Left common carotid artery plus branches (tissue), 1 donor: ENCODE measurements around a stretch of chr13.

DNA sequence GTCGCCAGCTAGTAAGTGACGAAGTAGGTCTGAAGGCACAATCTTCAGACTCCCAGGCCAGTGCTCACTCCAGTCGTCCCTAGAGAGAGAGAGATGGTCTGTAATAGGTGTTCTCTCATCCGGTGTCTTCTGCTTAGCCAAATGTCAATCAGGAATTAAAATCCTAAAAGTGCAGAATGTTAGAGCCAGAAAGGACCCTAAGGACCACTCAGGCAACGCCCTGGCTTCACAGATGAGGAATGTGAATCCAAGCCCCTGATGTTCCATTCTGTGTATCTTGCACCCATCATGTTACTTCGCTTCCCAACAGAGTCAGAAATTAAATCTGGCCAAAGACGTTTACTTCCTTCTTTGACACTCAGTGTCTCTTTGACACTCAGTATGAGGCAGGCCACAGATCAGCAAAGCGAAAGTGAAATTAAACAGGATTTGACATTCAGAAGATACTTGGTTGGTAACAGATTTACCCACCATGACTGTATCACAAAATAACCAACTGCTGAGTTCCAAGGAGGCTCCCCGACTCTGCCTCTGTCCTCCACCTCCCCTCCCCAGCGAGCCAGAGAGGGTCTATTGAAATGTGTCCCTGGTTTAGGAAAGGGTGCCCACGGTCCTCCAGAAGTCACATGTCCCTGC lies 1.9 kb downstream of the N4BP2L1 start:
- PRO-cap, result no peak

GRCh38 chr13:32586816-32586954 lies 433 bp downstream of the PDS5B start:
- PRO-cap, result no peak

- PRO-cap, result no peak
These were observed 86.0 kb downstream of the PDS5B start for GRCh38 chr13:32672220-32672783.

DNA sequence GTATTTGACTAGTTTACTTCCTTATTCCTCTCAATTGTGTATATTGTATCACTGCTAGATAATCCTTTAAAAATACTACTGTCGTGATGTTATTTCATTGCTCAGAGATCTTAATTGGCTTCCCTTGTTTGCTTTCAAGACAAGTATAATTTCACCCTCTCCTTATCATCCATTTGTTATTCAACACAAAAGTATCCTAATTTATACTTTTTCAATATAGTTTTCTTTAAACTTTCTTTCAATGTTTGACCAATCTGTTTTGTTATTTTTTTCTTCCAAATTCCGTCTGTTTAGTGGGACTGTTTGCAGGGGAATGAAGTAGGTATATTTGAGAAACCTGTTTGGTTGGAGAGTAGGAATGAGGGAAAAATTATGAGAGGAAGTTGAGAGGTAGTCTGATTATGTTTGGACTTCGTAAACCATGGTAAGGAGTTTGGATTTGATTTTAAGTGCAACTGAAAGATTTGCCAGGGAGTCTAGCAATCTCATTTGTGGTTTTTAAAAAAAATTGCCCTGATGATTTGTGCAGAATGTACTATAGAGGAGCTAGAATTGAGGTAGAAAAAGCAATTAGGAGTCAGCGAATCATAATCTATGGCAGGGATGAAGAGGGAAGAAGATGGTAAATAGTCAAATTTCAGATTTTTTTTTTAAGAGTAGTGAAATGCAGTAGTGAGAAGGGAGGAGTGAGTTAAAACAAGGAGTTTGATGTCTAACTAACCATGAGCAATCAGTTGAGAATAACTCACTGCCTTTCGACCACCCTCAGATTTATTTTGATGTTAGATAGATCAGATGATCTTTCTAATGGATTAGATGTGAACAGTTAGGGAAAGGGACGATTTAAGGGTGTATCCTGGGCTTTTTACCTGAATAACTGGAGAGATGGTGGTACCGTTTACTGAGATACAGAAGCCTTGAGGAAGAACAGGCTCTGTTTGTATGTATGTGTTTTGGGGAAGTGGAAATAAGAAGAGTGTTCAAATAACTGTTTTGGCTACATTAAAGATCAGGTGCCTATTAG lies 176.8 kb downstream of the PDS5B start:
- PRO-cap, result no peak

- PRO-cap, result no peak
These were observed 209.1 kb upstream of the KL start for GRCh38 chr13:32807201-32807488.

DNA sequence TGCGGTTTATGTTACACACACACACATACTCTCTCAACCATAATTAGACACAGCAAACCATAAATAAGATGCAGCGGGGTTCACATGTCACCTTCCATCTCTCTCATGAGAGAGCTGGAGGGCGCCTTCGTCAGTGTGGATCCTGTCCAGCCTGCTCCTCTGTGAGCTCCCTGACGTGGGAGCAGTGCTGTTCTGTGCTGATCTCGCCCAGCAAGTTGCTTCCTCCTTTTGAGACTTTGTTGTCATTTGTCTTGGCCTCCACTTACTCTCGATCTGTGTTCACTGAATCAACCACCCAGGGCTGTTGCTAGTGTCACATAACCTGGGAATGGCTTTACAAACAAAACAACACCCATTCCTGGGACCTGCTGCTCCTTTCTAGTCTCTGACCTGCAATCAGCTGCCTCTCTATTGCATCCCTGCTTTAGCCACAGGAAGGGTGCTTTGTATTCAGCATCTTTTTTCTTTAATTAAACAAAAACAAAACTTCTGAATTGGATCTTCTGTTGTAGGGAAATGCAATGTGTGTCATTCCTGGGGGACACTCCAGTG lies 204.8 kb upstream of the KL start:
- PRO-cap, result no peak

DNA sequence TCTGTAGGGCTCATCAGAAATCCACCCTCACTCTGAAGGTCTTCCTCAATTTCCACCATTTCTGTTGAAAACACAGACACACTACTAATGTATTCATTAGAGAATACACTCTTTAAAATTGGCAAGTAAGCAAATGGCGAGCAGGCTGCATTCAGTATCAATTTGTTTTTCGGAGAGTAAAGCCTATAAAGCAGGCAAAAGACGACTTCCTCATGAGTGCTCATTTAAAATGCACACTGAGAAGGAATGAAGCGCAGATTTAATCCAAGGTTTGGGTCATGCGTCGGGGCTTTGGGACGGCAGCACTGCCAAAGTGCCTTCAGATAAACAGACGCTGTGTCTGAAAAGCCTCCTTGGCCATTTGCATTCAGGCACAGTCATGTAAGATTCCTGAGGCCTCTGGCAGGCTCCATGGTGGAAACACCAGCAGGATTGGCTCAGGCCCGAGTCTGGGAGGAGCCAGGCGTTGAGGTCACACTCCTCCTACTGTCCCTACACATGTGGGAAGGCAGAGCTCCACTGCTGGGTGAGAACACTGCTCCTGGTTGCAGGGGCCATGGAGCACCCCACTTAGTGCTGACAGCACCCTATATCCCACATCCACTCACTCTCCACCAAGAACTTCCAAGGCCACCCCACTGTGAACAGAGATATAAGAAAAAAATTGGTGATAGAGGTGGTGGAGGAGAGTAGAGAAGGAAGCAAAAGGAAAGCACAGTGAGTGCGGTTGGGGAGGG lies 113.4 kb upstream of the KL start:
- PRO-cap, result no peak

GRCh38 chr13:33032080-33032738 lies 16.0 kb downstream of the KL start:
- PRO-cap, result no peak

GRCh38 chr13:33221241-33221965 lies 64.2 kb downstream of the STARD13 start:
- PRO-cap, result no peak

GRCh38 chr13:33228746-33229566 lies 56.6 kb downstream of the STARD13 start:
- PRO-cap, result no peak

GRCh38 chr13:33287053-33287771 lies 1.7 kb upstream of the STARD13 start:
- PRO-cap, result no peak

- PRO-cap, result no peak
These were observed 65.6 kb upstream of the STARD13 start for GRCh38 chr13:33351110-33351642.

GRCh38 chr13:33363200-33363803 lies 77.7 kb upstream of the STARD13 start:
- PRO-cap, result no peak

DNA sequence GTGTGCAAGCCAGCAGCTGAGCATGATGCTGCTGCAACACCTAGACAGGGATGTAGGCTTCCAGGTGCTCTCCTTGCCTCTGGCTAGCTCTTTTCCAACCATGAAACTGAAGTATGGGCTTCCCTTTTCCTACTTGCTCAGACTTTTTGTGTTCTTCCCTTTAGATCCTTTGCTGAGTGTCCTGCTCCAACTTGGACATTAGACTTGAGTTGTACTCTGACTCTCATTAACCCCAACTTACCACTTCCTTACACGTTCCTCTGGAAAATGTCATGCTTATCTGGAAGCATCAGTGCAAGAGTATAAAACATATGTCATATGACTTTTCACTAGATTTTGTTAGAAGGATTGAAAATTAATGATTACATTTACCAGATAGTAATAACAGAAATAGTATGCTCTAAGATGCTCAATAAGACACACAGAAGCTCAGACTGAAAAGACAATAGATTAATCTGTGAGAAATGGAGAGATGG lies 161.8 kb upstream of the STARD13 start:
- PRO-cap, result no peak

DNA sequence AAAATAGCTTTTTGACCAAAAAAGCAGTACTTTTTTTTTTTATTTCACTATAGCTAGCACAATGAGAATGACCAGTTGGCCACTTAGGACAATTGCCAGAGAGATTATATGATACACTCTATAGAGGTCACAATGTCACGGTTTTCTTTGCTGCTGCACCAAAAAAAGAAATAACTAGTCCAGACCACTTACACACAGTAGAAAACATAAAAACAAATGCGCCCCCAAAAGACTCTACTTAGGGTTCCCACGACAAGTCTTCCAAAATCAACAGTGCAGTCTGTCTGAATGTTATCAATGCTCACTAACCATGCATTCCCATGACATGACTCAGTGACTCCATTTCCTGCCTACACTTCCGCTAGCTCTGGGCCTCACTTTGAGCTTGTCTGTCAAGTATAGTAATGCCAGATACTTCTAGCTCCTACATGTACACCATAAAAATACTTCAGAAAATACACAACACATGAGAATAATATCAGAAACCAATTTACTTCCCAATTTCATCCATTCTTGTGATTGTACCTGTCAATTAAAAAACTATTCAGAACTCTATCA lies 209.2 kb upstream of the STARD13 start:
- PRO-cap, result no peak

- PRO-cap, result no peak
These were observed 141.1 kb upstream of the RFC3 start for GRCh38 chr13:33676638-33677370.

DNA sequence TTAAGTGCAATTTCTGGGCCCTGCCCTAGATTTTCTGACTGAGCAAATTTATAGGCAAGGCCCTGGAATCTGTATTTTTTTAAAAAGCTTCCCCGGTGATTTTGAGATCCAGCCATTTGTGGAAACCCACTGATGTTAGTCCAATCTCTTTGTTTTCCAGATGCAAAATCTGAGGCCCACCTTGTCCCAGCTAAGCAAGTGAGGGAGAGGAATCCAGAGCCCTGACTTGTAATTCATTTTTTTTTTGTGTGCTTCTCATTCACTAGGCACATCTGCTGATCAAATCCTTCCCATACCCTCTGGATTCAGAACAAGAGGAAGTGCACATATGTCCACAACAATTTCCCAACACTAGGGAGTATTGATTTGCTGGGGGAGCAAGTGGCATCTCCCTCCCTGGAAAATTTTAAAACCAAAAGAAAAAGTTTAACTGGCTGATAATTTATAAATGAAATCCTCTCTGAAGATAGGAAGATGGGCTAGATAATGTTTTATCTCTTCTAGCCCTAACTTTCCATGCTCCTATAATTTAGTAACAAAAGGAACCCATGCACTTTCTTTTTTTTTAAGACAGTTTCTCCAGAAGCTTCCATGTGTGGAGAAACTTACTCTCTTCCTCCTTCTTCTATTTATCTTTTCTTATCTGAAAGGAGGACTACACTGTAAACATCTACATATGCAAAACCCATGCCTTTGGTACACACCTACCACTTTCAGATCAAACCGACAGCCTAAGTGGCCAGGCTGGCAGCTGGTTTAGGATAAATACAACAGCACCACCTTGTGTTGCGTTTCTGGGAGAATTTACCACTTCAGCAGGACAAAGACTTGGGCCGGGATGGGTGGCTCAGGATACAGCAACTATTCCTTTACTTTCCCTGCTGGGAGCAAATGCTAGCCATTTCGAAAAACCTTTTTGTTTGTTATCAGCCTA lies 94.4 kb upstream of the RFC3 start:
- PRO-cap, result no peak

DNA sequence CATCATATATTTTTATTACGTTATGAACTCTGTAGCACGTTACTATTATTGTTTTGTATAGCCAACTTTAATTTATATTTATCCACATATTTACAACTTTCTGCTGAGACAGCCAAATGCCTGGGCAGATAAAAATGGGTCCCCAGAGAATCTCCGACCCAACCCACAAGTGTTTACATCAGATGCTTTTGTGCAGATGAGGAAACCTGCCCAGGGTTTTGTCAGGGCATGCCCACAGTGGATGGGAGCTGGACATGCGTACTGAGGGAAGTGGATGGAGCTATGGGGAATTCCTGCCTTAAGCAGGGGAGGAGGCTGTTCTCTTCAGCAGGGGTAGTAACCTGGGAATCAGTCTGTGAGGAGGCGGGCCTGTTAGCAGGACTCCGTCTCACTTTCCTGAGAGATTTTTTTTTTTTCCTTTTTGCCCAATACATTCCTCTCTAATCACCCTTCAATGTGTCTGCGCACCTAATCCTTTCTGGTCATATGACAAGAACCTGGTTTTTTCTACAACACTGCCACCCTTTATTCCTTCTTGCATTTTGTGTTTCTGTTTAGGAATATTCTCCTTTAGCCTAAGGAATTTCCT lies 123.0 kb downstream of the RFC3 start:
- PRO-cap, result no peak

DNA sequence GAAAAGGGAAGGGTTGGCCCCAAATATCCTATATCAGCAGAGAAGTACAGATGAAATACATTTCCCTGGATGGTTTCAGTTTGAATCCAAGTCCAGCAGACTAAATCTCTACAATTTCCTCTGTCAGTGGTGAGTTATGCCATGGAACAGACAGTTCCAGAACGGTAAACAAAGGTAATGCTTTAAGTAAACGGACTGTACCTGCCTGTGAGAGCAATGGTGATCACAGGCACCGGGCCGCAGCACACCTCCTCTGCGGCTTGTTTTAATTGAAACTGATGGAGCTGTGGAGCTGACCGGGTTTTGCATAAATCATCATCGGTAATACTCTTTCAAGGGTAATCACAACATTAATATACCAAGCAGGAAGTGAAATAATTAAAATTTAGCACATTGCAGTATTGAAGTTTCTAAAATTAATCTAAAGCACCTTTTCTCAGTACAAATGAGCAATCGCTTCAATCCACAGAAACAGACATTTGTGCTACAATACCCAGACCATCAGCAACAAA lies 517.7 kb downstream of the RFC3 start:
- PRO-cap, result no peak

DNA sequence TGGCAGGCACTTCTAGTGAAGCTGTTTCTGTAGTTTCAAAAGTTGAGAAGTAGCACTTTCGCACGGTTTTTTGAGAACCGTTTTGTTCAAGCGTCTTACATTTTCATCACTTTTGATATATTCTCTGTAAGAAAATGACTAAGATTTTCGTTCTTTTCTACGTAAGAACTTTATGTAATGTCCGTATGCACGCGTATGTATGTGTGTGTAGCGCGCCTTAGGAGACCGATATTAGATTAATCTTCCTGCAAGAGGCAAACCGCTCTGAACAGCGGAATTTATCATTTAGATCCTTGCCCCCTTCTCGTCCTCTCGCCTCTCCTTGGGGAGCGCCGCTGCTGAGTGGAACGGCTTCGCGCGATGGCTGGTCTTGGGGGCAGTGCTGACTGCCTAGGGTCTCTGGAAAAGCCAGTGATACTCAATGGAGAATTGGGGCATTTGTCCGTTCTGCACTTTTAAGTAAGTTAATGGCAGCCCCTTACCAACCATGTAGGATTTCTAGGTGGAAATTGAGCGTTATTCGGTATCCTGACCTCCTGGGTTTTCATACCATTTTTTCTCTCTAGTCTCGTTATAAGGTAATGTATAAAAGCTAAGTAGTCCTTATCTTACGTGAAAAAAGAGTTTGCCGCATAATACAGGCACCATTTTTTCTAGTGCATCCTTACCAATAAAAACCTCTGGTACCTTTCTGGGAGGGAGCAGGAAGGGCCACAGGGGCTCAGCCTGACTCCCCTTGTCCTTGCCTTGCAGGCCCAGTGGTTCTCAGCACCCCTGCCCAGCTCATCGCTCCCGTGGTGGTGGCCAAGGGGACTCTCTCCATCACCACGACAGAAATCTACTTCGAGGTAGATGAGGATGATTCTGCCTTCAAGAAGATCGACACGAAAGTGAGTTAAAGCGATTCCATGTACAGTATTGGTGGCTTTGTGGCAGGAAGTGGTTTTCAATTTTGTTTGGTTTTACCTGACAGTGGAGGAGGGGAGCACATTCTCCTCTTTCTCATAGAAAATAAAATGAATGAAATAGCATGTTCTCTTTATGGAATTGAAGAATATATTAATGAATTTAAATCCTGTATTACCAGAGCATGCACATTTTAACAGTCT lies 4.5 kb downstream of the MAB21L1 start:
- PRO-cap, result no peak